Omental fat pad (tissue), 4 donors: ENCODE data around the gene RRM2.

GRCh38 chr2:9870371-9870723 lies 27.1 kb downstream of the TAF1B start:
- PRO-cap, result no peak
- RAMPAGE, long total RNA, 4 experiments, result no peak in any of the 4 experiments

DNA sequence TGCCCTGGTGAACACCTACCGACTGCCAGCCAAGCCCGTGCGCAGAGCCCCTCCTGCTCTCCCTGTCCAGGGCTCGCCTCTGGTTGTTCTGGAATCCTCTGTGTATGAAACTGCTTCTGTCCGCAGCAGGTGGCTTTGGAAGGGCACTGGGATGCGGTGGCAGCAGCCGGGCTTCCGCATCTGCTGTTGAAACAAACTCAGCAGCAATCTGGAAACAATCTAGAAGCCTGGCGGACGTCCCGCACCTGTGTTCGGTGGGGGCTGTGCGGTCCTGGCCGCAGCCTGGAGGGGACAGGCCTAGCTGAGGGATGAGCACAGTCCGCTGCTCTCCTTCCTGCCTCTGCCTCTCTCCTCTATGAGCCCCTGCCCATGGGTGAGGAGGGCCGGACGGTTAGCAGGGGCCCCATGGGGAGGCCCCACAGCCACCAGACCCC lies 34.0 kb upstream of the KLF11 start:
- PRO-cap, result no peak
- RAMPAGE, long total RNA, 4 experiments, result start-site peak on the minus strand in 2 of 4 experiments, centred at positions 344 to 358 of the sequence, 14 to 84 reads per replicate

- PRO-cap, result no peak
- RAMPAGE, long total RNA, 4 experiments, result start-site peak on the plus strand in 1 of 4 experiments, at chr2:10019426-10019486 at its widest, 5 reads per replicate
These were observed 24.2 kb upstream of the KLF11 start for GRCh38 chr2:10019091-10019622.

DNA sequence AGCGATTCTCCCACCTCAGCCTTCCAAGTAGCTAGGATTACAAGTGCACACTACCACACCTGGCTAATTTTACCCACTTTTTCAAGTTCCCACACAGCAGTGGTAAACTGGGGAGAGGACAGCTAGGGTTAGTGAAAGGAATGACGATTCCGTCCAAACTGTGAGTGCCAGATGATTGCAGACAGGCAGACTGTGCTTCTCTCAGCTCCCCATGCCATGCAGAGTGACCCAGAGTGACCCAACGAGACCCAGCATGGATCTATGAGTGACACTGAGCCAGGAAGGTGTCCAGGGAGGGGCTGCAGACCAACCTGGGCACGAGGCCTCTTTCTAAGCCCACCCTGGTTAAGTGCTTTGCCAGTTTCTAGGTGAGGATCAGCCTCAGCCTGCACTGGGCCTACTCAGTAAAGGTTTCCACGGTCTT lies 7.7 kb upstream of the KLF11 start:
- PRO-cap, result no peak
- RAMPAGE, long total RNA, 4 experiments, result no peak in any of the 4 experiments

GRCh38 chr2:10091020-10091622 lies 10.9 kb upstream of the CYS1 start:
- PRO-cap, result no peak
- RAMPAGE, long total RNA, 4 experiments, result no peak in any of the 4 experiments

GRCh38 chr2:10122433-10123580 lies at the start of gene RRM2:
Gene RRM2 (plus strand): TSS chr2:10122739.
- PRO-cap, result no peak
- RAMPAGE, long total RNA, 4 experiments, result start-site peak on the plus strand in 1 of 4 experiments, at chr2:10122735-10122739 at its widest, 64 reads per replicate

GRCh38 chr2:10135220-10136096 lies 12.9 kb downstream of the RRM2 start:
- PRO-cap, result no peak
- RAMPAGE, long total RNA, 4 experiments, result no peak in any of the 4 experiments

DNA sequence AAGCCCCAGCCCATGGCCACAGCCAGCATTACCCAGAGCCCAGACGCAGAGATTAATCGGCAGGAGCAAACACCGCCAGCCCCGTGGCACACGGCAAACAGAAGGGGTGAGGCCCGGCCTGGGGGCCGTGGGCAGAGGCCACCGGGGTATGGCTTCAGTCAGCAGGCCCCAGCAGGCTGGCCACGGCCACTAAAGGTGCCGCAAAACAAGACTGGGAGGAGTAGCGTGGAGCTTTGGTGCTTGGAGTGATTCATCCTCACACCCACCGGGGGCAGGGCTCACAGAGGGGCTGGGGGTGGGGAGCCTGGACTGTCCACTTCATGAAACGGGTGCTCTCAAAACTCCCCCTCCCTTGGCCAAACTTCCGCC lies 61.5 kb upstream of the HPCAL1 start:
- PRO-cap, result no peak
- RAMPAGE, long total RNA, 4 experiments, result no peak in any of the 4 experiments

- PRO-cap, result no peak
- RAMPAGE, long total RNA, 4 experiments, result no peak in any of the 4 experiments
These were observed 1.8 kb downstream of the HPCAL1 start for GRCh38 chr2:10304453-10304882.

DNA sequence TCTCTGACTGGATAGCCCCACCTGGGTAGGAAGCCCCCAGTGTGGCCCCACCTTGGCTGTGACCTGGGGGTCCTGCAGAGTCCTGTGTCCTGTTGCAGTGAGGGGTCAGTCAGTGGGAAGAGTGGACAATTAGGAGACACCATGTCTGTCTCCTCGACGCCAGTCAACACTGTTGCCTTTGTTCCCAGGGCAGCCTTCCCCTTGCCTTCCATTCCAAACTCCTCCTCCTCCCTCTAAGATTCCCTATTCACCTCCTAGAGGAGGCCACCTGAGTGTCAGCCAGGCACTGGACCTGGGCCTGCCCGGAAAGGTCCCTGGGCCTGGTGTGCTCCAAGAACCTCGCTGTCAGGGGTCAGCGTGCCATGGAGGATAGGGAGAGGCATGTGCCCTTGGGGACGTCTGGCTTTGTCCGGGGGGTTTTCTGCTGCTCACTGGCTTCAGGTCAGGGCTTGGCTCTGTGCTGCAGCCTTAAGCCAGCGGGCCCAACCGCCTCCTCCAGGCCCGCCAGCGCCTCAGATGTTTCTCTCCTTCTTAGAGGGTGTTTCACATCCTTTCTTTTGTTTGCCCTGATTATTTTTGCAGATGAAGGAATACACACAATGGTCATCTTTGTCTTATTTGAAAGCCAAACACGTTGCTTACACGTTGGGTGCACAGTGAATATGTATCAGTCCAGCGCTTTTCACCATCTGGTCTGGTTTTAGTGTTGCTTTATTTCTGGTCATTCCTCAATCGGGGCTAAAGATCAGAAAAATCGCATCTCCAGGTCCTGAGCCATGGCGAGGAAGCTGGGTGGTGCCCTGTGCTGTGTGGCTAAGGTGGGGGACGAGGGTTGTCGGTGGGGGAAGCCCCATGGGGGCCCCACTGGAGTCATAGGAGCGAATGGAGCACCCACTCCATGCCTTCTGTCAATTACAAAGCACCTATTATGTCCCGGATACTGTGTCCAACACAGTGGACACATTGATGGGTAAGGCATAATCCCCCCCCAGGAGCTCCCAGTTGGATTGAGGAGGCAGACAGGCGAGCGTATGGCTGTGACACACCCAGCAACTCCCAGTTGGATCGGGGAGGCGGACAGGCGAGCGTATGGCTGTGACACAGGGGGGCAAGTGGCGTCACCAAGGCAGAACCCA lies 69.1 kb downstream of the HPCAL1 start:
- PRO-cap, result no peak
- RAMPAGE, long total RNA, 4 experiments, result no peak in any of the 4 experiments

DNA sequence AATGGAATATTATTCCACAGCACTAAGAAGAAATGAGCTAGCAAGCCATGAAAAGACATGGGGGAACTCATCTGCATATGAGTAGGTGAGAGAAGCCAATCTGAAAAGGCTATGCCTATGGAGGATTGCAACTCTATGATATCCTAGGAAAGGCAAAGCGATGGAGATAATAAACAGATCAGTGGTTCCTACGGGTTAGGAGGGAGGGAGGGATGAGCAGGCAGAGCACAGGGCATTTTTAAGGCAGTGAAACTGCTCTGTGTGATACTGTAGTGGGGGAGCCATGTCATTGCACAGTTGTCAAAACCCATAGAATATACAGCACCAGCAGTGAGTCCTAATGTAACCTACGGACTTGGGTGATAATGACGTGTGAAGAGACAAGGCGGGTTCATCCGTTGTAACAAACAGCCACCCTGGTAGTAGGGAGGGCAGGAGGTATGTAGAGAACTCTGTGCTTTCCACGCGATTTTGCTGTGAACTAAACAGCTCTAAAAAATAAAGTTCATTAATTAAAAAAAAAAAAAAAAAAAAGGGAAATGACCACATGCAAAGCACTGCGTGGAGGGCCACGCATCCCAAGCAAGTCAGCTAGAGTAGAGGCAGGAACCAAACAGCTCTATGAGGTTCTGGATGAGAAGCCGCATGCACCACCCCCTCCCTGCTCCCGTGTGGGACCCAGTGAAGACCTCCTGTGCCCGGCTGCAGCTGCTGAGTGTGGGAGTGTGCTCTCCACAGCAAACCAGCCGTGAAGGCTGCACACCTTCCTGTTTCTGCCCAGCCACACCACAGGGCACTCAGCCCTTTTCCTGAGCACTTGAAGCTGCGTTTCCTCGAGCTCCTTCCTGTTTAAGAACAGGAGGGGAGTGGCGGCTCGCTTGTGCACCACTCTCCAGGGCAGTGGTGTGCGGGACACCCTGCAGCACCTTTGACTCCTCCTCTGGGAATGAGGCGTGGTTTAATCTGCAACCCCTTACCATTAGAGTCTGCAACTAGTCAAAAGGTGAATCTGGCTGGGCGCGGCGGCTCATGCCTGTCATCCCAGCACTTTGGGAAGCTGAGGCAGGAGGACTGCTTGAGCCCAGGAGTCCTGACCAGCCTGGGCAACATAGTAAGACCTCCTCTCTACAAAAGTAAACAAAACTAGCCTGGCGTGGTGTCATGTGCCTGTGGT lies 65.7 kb downstream of the ODC1 start:
- PRO-cap, result no peak
- RAMPAGE, long total RNA, 4 experiments, result no peak in any of the 4 experiments

- PRO-cap, result no peak
- RAMPAGE, long total RNA, 4 experiments, result no peak in any of the 4 experiments
These were observed 55.4 kb downstream of the ODC1 start for GRCh38 chr2:10392508-10393360.

- PRO-cap, result no peak
- RAMPAGE, long total RNA, 4 experiments, result no peak in any of the 4 experiments
These were observed 35.7 kb downstream of the ODC1 start for GRCh38 chr2:10412465-10412812.

GRCh38 chr2:10493597-10494222 lies 45.6 kb upstream of the ODC1 start:
- PRO-cap, result no peak
- RAMPAGE, long total RNA, 4 experiments, result no peak in any of the 4 experiments

DNA sequence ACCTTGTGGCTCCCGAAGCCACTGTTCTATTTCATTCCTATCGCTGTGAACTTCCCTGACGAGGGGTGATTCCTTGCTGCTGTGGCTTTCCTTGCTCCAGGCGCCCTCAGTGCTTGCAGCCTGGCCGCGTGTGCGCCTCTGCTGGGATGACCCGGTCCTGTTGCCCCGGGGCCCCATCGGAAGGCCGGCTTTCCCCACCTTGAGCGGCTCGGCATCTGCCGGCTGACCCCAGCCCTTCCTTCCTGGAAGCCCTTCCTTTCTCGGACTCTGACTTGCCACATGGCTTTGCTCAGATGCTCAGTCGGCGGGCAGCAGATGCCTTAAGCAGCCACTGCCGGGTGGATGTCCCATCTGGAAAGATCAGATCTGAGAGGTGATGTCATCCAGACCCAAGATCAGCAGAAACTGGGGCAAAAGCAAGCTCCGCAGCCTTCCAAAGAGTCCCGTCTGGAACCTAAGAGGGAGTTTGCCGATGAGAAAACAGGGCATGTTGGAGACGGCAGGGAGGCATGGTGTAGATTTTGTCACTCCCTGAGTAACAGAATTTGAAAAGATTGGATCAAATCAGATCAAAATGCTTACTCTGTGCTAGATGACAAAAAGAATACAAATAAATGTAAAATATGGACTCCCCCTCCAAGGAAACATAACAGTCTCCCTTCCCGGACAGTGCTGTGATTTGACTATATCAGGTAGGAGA lies 100.6 kb upstream of the ODC1 start:
- PRO-cap, result no peak
- RAMPAGE, long total RNA, 4 experiments, result no peak in any of the 4 experiments

- PRO-cap, result no peak
- RAMPAGE, long total RNA, 4 experiments, result no peak in any of the 4 experiments
These were observed 102.3 kb upstream of the ODC1 start for GRCh38 chr2:10550352-10550965.

DNA sequence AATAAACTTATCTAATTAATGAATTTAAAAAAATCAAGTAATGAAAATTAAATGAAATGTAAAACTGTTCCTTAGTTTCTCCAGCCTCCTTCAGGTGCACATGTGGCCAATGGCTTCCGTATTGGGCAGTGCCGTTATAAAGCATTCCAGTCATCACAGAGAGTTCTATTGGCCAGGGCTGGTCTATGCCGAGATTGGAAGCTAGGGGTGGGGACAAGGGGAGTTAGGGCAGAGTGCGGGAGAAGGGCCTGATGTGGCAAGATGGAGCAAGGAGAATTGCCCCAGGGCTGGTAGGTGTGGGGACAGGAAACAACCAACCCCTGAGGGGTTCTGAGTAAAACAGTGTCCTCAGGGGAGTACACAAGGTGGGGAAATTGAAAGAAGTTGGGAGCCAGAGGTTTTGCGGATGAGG lies 9.3 kb upstream of the ATP6V1C2 start:
- PRO-cap, result no peak
- RAMPAGE, long total RNA, 4 experiments, result no peak in any of the 4 experiments

DNA sequence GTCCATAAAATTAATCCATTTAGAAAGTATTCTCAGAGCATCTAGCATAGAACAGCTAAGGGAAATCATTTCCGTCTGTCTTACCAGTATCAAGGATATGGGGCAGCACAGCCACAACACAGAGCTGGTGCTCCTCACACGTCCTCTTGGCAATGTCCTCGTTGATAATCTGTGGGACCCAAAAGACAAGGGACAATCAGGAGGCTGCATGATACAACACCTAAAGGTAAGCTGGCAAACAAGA lies 23.9 kb downstream of the PDIA6 start:
- PRO-cap, result no peak
- RAMPAGE, long total RNA, 4 experiments, result no peak in any of the 4 experiments

DNA sequence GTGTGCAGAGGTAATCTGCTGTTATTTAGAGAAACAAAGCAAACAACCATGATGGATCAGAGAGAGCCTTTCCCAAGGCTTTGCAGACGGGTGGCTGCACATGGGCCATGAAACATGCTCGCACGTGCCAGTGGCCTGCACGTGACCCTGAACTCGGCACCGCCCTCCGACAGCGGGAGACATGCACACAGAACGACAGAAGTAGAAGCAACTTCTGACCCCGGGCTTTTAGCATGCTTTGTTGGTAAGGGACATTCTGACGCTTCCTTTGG lies 108.7 kb upstream of the C2orf50 start:
- PRO-cap, result no peak
- RAMPAGE, long total RNA, 4 experiments, result no peak in any of the 4 experiments

- PRO-cap, result no peak
- RAMPAGE, long total RNA, 4 experiments, result no peak in any of the 4 experiments
These were observed 26.1 kb downstream of the SLC66A3 start for GRCh38 chr2:11181403-11181809.